ENCODE measurements around the genes CD1A, SPTA1, CRP and DCAF8.

DNA sequence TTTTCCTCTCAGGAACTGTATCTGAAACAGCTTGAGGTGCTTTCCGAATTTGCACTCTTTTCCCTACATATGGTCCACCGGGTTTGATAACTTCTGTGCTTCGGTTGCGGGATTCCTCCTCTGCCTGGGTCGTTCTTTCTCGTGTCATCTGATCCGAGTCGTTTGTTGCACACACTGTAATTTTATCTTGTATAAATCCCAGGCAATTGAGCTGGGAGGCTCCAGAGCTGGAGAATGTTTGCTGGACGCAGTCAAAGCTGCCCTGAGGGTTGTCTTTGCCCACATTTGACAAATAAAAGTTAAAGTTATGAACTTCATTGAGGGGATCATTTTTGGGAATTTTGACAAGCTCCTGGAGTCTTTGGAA, 3.5 kb upstream of the CD1D start:
- PRO-cap: no peak

- PRO-cap: no peak
Observed at GRCh38 chr1:158254241-158254635, at the start of gene CD1A. Gene CD1A, plus strand, starts transcription at chr1:158254424.

GRCh38 chr1:158686453-158686993, at the start of gene SPTA1:
Gene SPTA1, minus strand, starts transcription at chr1:158686715.
- PRO-cap: no peak

GRCh38 chr1:159032304-159032864, 22.7 kb downstream of the IFI16 start:
- PRO-cap: no peak

- PRO-cap: bidirectional peak, plus-strand start at chr1:159171615, minus-strand start at chr1:159171402
Observed at GRCh38 chr1:159171221-159171541, 234 bp upstream of the CADM3 start.

- PRO-cap: no peak
Observed at GRCh38 chr1:159468165-159468542, 28.6 kb downstream of the OR10J1 start.

DNA sequence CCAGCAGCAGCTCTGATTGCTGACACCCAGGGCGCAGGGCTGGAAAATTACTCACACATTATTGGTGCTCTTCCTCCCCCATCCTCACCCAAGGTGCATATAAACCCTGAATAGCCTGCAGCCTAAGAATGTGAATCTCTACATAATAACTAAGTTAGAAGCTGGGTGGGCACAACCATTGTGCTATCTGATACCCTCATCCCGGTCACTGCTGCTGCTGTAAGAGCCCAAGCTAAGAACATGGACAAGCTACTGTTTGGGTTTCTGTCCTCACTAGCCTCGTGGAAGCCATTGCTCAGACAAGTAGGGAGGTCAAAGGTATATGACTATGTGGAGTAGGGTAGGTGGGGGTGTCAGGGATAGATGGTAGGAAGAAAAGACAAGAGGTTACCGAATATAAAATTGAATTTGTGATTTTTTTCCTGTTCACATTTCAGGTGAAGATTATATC, 21.3 kb upstream of the OR10J5 start:
- PRO-cap: no peak

GRCh38 chr1:159714368-159715211, at the start of gene CRP:
Gene CRP, minus strand, starts transcription at chr1:159714589.
- PRO-cap: no peak

GRCh38 chr1:159779004-159779445, 1.7 kb upstream of the DUSP23 start:
- PRO-cap: no peak

- PRO-cap: no peak
Observed at GRCh38 chr1:159913586-159914531, 11.4 kb downstream of the TAGLN2 start.

GRCh38 chr1:159960781-159961674, 7.0 kb upstream of the SLAMF9 start:
- PRO-cap: no peak

DNA sequence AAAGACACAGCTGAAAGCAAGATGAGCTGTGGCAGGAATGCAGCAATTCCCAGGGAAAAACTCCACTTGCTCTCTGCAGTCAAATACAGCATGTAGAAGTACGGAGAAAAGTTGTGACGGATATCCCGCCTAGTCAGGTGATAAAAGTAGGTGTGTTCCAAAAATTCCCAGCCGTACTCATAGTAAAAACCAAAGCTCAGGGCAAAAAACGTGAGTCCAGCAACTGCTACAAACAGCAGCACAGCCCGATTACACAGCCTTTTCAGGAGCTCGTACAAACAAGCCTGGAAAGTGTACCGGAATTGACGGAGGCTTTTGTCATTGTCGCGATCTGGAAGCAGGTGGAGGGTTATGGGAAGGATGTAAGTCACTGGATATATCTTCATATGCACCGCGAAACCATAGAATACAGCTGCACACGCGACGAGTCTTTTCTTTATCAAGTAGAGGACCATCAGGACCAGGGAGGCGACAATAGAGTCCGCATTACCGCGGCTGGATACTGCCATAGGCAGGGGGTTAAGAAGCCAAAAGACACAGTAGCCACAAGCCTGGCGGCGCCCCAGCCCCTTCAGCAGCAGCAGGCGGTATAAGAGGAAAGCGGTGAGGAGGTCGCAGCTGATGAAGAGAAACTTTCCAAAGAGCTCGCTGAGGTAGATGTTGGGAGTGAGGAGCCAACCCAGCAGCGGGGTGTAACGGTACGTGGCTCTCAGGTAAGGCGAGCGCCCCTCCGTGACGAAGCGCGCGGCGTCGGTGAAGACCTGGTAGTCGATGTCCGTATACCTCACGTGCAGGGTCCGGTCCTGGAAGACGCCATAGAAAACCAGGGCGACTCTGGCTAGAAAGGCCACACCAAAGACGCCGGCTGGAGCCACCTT, 731 bp downstream of the PIGM start:
- PRO-cap: unidirectional peak, plus-strand start at position 213 of the sequence; unidirectional peak, plus-strand start at position 321 of the sequence; unidirectional peak, plus-strand start at position 574 of the sequence

- PRO-cap: no peak
Observed at GRCh38 chr1:160092116-160092819, 6.2 kb downstream of the IGSF8 start.

DNA sequence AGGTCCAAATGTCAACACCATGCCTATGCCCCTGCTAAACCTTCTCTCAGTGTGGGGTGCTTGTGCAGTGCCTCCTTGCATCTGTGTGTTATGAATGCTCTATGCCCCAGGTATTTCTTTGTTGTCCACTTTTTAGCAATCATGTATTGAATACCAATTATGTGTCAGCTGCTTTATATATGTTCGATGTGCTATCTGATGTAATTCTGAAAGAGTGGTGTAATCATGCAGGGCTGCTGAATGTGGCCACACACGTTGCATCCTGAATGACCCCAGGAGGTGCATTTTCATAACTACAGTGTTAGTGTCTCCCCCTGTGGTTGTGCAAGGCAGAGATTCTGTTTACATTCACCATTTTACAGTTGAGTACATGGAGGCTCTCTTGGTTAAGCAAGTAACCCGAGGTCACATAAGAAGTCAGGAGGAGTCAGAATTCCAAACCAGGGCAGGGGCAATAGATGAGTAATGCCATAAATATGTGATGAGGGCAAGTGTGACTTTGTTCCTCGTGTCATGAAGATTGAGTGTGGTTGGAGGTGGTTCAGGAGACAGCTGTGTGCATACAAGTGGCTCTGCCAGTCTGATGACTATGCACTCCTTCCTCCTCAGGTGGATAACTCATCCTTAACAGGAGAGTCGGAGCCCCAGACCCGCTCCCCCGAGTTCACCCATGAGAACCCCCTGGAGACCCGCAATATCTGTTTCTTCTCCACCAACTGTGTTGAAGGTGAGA, 9.1 kb downstream of the ATP1A2 start:
- PRO-cap: no peak

- PRO-cap: bidirectional peak, plus-strand start at chr1:160206268, minus-strand start at chr1:160206214
Observed at GRCh38 chr1:160205653-160206403, 644 bp downstream of the PEA15 start.

- PRO-cap: no peak
Observed at GRCh38 chr1:160208126-160208659, 3.0 kb downstream of the PEA15 start.

GRCh38 chr1:160214416-160215414, 9.5 kb downstream of the PEA15 start:
- PRO-cap: no peak

GRCh38 chr1:160238233-160238967, 23.9 kb downstream of the DCAF8 start:
- PRO-cap: no peak

DNA sequence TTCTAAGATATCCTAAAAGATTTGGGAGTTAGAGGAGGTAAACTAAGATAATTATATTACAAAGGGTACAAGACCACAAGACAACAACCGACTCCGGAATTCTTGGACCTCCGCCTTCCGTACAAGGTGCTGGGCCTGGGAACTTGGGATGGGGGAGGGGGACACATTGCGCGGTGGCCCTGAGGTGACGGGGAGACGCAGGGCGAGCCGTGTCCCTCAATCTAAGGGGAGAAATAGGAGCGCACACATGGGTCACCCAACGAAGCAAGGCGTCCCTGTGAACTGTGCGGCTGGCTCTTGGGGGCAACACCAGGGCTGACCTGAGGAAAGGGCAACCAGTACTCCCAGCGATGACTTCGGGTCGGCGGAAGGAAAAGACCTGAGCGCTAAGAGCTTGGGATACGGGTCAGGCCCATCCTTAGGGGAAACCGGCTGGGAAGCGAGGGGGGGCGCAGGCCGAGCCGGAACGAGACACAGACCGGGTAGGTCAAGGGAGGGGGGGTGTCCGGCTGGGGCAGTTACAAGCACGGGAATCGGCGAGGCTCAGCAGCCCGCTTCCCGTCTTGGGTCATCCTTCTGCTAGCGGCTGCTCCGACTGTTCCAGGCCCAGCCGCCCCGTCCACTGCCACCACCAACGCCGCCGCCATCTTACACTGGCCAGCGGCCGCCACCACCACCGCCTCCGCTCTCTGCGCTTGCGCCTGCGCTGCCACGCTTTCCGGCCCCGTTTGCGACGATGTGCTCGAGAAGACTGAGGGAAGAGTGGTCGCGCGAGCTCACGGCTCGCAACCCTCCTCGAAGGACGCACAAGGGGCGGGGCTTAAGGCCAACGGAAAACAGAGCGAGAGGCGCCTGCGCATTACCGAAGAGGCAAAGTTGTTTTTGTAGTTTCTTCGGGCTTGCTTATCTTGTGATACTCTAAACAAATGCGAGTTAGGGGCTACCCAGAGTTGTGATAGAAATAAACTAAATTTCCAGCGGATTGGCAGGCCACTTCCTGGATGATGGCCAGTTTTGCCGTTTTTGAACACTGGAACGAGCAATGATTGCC, at the start of gene DCAF8:
Gene DCAF8 (minus strand): TSS at position 753 of the 1,051 bp plus-strand sequence.
- PRO-cap: bidirectional peak, plus-strand start at position 164 of the sequence, minus-strand start at position 123 of the sequence; bidirectional peak, plus-strand start at position 219 of the sequence, minus-strand start at position 286 of the sequence; bidirectional peak, plus-strand start at position 921 of the sequence, minus-strand start at position 655 of the sequence

DNA sequence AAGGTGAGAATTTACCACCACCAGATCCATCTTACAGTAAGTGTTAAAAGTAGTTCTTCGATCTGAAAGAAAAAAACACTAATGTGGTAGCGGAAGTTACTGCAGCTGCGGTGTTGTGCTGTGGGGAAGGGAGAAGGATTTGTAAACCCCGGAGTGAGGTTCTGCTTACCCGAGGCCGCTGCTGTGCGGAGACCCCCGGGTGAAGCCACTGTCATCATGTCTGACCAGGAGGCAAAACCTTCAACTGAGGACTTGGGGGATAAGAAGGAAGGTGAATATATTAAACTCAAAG, 25.9 kb downstream of the COPA start:
- PRO-cap: no peak